Tongue (tissue), 2 donors: Measurements from ENCODE around the genes TSPO, TTLL12 and SHISAL1.

GRCh38 chr22:42960149-42960541, 54.8 kb downstream of the PACSIN2 start:
- RAMPAGE, long total RNA = no peak

GRCh38 chr22:43038301-43038788, 23.4 kb upstream of the PACSIN2 start:
- RAMPAGE, long total RNA = no peak

DNA sequence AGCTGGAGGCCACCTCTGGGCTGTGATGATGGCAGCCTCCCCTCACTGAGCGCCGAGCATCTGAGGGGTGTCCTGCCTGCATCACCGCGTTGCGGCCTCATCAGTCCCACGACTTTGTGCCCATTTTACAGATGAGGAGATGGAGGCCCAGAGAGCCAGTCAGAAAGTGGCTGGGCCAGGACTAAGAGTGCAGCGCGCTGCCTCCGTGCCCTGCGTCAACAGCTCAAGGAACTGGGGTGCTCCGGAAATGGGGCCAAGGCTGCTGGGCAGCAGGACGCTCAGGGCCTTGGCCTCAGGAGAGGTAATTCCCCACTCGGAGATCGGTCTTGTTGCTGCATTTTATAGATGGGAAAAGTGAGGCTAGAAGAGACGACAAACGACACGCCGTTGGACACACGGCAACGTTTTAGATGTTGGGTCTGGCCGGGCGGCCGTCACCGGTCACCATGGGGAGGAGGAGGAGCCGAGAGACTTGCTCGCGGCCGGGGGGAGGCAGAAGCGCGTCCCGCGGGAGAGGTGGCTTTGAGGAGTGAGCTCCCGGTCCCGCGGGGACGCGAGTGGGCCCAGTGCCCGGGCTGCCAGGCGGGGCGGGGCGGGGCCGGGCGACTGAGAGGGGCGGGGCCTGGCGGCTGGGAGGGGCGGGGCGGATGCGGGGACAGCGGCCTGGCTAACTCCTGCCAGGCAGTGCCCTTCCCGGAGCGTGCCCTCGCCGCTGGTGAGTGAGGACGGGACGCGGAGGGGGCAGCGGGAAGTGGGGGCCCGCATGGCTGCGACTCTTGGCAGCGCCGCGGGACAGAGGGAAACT, at the start of gene TSPO:
TSPO (plus strand) TSS at position 670 of the 805 bp plus-strand sequence.
- RAMPAGE, long total RNA = start-site peak on the plus strand centred at position 664 of the sequence, 65 bp wide, 825 and 97 reads in 2 replicates

- RAMPAGE, long total RNA = no peak
Measured at GRCh38 chr22:43151695-43152307, 442 bp downstream of the TSPO start.

- RAMPAGE, long total RNA = no peak
Measured at GRCh38 chr22:43186442-43187178, at the start of gene TTLL12. Gene TTLL12, minus strand, starts transcription at chr22:43187134.

DNA sequence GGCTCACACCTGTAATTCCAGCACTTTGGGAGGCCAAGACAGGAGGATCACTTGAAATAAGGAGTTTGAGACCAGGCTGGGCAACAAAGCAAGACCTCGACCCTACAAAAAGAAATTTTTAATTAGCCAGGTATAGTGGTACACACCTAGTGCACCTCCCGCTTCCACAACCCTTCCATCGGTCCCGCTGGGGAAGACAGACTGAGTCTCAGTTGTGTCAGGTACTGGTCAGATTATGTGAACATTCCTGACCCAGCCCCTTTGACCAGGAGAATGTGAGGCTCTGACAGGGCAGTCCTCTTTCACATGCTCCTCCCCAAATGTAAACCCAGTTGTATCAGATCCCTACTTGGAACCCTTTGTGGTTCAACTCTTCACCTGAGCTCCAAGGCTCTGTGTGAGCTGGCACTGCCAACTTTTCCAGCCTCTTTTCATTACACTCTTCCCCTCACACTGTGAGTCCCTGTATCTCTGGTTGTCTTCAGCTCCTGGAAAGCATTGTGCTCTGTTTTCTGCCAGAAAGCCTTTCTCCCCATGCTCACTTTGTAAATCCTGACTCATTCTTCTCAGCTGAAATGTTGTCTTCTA, 1.9 kb upstream of the TTLL12 start:
- RAMPAGE, long total RNA = no peak

GRCh38 chr22:43238200-43238974, 51.5 kb upstream of the TTLL12 start:
- RAMPAGE, long total RNA = no peak

DNA sequence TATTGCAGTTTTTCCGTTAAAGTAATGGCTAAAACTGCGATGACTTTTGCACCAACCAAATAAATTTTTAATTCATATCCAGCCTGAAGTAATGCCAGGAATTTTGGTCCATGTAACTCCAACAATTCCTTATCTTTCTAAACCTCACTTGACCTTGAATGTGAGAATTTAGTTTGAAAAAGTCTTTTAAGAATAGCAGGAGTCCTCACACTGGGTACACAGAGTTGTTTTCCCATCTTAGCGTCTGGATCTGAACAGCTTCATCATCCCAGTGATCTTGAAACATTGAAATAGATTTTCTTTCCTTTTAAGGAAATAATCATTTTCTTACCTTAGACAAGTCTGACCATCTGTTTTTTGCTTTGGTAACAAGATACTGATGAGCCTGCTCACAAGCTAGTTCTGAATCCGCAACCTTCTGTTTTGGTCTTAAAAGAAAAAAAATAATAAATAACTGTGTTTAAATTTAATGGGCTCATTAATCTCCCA, 196.6 kb downstream of the EFCAB6 start:
- RAMPAGE, long total RNA = no peak

DNA sequence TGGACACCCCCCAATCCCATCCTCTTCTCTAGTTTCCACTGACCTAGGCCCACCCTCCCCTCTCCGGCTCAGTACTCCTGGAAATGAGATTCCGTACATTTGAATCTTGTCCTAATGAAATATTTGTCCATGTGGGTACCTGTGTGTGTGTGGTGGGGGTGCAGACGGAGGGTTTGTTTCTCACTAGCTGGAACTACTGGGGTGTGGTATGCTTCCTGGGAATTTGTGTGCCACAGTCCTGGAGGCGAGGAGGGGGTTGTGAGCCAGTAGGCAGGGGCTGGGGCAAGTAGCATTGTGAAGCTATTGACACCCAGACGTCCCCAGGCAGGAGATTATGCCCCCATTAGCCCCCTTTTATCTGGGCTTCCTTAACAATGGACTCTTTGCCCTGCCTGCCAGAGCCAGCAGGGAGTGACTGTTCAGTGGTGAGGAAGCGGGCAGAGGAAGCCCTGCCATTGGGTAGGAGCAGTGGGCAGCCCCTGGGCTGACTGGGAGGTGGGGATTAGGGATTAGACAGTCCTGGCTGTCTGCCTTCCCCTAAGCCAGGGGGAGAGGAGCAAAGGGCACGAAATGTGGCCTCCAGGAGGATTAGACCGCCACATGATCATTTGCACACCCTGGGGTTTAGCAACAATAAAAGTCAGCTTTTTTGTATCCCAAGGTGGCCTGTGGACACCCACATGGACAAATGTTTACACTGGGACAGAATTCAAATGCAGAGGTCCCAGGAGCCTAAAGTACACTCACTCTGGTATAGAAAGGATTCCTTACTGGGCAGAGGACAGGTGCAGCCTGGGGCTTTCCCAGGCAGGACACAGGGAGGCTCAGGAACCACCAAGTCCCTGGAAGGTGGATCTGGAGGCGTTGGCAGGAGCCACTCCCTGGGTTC, 1.8 kb downstream of the PNPLA3 start:
- RAMPAGE, long total RNA = no peak

DNA sequence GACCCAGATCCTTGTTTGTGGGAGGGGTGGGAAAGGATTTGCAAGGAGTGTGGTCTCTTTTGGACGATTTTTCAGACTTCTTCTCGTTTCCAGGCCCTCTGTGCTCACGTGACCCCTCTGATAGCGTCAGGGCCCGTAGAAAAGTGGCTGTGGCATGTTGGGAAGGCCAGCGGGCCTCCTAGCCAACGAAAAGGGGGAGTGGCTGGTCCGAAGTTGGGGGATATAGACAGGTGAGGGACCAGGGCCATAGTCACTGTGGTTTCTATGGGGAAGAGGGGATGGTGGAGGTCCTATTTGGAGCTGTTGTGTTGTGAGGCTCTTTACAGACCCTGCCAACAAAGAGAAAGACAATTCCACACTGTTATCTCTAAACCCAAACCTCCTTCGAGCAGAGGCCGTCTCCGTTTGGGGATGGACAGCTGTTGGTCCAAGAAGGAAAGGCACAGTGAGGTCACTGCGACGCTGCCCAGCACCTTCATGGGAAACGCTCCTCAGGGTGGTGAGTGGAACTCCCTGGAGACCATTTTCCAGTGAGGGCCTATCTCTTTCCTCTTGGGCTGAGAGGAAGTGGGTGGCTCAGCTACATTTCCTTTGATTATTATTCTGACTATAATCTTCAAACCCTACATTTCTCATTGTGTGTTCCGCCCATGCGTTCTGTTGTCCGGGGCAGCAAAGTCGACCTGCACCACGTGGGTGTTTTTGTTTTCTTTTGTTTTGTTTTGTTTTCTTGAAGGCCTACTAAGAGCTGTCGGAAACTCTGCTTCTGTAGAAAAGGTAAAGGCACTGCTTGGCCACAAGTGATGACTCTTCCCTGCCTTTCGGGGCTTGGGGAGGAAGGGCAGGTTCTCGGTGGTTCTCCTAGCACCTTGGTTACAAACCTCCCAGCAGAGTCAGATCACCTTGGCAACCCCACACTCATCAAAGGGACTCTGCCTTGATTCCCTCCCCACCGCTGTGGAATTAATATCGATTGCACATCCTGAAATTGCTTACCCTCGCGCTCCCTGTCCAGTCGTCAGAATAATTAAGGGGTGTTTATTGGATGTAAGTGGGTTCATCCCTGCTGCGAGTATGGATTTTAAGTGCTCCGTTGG, 7.0 kb downstream of the PARVB start:
- RAMPAGE, long total RNA = no peak

GRCh38 chr22:44148039-44148640, 32.6 kb upstream of the PARVG start:
- RAMPAGE, long total RNA = no peak

- RAMPAGE, long total RNA = no peak
Measured at GRCh38 chr22:44172709-44173377, 7.9 kb upstream of the PARVG start.

DNA sequence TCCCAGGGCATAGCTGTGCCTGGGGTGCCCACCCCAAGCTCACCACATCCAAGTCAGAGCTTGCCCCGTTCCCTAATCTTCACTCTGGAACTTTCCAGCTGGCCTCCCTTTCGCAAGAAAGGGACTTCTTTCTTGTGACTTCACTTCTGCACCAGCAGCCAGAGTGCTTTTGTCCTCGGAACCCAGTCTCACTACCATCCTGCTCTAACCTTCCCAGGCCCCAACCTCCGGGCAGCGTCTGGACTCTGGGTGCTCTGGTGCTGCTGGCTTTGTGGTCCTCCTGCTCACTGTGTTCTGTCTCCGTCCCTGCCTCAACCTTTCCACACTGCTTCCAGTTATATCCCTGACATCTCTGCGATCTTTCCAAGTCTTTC, 30.9 kb downstream of the PARVG start:
- RAMPAGE, long total RNA = no peak

DNA sequence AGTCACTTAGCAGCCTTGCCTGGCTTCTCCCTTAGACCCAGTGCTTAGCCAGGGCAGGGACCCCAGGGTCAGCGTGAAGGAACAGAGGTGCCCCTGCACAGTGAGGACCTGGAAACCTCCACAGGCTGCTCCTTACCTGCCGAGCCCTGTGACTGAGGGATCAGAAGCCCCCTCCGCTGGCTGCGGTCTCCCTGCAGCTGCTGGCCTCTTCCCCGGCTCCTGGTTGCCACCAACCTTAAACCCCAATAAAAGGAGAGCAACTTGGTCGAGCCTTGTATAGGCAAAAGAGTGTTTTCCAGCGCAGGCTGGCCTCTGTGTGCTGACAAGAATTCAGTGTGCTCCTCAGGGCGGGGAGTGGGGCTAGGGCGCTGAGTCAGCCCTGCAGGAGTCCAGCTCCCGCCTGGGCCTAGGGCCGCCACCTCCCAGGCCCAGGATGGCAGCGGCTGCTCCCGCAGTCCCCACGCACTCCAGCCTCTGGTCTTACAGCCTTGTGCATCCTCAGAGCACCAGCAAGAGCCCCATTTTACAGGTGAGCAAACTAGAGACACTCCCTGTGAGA, at the start of gene SHISAL1:
SHISAL1 (minus strand) TSS at position 337 of the 559 bp plus-strand sequence.
- RAMPAGE, long total RNA = no peak

GRCh38 chr22:44338297-44338610, 25.5 kb upstream of the SHISAL1 start:
- RAMPAGE, long total RNA = no peak

- RAMPAGE, long total RNA = no peak
Measured at GRCh38 chr22:44383463-44384241, 70.9 kb upstream of the SHISAL1 start.

- RAMPAGE, long total RNA = no peak
Measured at GRCh38 chr22:44648246-44649325, 53.4 kb upstream of the PRR5 start.

GRCh38 chr22:44659117-44659594, 42.8 kb upstream of the PRR5 start:
- RAMPAGE, long total RNA = no peak

- RAMPAGE, long total RNA = no peak
Measured at GRCh38 chr22:44714466-44715464, 12.8 kb downstream of the PRR5 start.

GRCh38 chr22:44930212-44930673, 79.6 kb downstream of the PHF21B start:
- RAMPAGE, long total RNA = no peak